OCI-LY7 (cell line): ENCODE data around the genes SYNRG, SRCIN1 and EPOP.

DNA sequence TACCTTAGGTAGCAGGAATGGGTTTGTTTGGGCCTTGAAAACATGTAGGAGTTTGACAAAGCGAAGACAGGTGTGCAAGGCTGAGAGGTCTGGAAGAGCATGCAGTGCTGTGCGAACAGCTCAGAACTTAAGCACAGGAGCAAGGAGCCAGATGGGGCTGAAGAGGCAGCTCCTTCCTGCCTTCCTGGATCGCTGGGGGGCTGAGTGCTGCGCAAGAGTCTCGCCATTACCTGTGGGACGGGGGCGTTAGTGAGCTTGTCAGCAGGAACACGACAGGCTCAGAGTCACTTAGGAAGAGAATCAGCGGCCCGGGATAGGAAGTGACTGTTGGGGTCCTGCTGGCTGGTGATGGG lies 471 bp upstream of the MRM1 start:
- PRO-cap = no peak
- RAMPAGE, long total RNA = no peak

DNA sequence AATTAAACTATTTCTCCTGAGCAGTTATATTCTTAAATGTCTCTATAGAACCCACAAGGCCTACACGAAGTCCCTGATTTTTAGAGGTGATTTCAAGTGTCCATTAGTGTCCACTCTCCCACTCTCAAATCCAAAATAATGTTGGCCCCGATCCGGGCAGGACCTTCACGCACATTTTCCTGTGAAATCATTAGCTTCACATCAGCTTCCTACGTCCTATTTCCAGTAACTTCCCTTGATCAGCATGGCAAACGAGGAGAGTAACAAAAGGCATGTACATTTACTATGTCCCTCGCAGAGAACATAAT lies 17.7 kb upstream of the C17orf78 start:
- PRO-cap = no peak
- RAMPAGE, long total RNA = no peak

- PRO-cap = no peak
- RAMPAGE, long total RNA = no peak
These were observed 39.5 kb upstream of the DUSP14 start for GRCh38 chr17:37449939-37450838.

DNA sequence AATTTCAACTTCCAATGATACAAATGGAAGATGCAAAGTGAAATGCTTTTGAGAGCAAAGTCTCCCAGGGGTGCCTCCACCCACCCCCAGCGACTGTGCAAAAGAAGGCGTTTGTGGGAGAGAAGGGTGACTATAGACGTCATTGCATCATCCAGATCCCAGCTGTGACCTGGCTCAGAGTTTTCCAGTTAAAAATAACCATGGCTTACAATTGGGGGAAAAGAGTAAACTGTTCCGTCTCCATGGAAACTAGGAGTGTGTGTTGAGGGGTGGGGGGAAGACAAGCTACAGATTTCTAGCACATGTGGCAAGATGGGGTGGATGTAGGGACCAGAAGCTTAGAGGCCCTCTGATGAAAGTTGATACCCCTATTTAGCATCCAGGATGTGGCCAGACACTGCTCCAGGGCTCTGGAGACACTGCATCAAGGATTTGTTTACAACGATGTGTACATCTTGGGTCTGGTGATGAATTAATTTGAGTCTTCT lies 6.4 kb upstream of the DUSP14 start:
- PRO-cap = no peak
- RAMPAGE, long total RNA = no peak

DNA sequence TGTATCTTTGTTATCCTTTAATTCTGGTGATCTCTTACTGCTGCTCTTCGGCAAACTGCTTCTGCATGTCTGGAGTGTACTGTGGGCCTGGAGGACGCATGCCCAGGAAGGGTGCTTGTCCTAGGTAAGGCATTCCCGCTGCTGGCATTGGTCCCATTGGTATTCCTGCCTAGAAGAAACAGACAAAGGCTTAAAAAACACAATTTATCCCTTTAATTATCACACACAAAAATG lies 22.9 kb downstream of the SYNRG start:
- PRO-cap = no peak
- RAMPAGE, long total RNA = no peak

DNA sequence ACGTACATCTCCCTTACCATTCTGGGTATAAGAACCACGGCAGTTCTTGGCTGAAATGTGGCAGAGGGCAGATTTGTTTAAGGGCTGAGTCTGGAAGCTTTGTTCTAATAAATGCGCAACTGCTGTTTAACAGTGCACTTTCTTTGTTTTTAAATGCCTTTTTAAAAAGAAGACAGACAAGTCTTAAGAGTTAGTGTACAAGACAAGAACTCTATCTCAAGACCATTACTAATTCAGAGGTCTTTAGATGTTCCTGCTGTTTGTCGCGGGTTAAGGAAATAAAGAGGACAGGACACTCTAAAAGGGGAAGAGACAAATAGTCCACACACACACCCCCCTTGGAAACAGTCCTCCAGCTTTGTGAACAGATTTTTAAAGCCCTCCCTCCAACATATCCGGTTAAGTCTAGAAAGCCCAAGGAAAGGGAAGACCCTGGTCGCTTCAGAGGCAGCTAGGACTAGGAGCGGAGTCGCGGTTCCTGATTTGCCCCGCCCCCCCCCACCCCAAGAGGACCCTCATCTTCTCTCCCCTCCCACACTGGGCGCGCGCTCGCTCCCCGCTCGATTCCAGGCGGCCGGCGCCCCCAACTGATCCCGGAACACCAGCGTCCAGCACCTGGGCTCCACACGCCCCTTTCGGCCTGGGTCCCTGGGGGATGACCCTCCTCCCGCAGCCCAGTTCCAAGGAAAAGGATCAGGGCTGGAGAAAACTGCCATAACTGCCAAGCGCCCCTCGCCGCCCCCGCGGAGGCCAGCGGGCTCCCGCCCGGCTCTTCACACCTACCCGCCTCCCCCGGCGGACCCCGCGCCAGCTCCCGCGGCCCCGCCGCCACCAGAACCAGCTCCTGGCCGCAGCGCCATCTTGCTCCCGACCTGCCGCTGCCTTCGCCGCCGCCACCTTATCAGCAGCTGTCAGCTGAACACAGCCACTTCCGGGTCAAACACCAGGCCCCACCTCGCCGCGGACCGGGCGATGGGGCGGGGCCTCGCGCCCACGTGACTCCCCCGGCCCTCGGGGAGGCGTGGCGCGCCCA lies at the start of gene SYNRG:
Gene SYNRG (minus strand): TSS at position 923 of the 1,033 bp plus-strand sequence.
- PRO-cap = bidirectional peak, plus-strand start at position 444 of the sequence, minus-strand start at position 428 of the sequence; unidirectional peak, minus-strand start at position 589 of the sequence; bidirectional peak, plus-strand start outside the sequence, minus-strand start at position 874 of the sequence
- RAMPAGE, long total RNA = start-site peak on the minus strand centred at position 900 of the sequence, 56 bp wide, 510 and 128 reads in 2 replicates

- PRO-cap = no peak
- RAMPAGE, long total RNA = no peak
These were observed 33.4 kb upstream of the DDX52 start for GRCh38 chr17:37676521-37677138.

DNA sequence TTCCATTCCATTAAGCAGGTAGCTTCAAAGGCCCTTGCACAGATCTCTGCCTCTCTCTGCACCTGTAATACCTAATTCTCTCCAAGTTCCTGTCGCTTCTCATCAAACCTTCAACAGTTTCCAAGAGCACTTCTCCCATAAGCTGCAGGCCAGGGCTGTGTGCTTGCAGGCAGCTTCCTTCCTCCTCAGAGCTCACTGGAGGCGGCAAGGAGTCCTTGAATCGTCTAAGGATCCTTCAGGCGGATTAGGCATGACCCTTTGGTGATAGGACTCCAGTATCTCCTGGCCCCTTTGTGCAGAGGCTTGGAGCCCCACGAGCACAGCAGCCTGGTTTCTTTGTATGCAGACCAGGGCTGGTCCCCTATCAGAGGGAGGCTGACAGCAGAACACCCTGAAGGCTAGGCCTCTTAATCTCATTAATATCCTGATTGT lies 19.8 kb downstream of the HNF1B start:
- PRO-cap = no peak
- RAMPAGE, long total RNA = no peak

GRCh38 chr17:37743993-37744997 lies 564 bp downstream of the HNF1B start:
- PRO-cap = no peak
- RAMPAGE, long total RNA = no peak

GRCh38 chr17:37745789-37746063 lies 867 bp upstream of the HNF1B start:
- PRO-cap = no peak
- RAMPAGE, long total RNA = no peak

DNA sequence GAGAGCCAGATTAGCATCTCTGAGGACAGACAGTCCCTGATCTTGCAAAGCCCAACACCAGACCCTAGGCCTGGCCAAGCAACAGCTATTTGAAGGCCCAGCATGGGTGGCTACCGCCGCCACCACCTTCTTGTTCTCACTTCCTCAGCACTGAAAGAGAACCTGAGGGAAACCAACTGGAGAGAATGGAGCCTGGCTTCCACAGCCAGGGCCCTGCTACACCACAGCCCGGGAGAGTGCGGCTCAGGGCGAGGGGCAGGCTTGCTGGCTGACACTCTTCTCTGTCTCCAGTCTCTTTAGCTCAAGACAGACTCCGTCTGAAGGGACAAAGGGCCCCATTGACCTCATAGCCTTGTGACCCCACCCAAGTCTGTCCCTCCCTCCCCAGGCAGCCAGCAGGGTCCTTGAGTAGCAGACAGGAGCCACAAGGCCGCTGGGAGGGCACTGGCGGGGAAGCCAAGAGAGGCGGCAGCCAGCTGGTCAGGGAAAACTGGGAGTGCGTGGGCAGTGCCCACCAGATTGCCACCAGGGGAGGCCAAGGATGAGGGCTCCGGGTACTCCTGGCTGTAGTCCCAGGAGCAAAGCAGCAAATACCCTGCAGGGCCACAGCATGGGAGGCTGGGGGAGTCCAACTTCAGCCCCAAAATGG lies 10.8 kb upstream of the ARHGAP23 start:
- PRO-cap = no peak
- RAMPAGE, long total RNA = no peak

- PRO-cap = no peak
- RAMPAGE, long total RNA = no peak
These were observed 1.2 kb downstream of the ARHGAP23 start for GRCh38 chr17:38429530-38429788.

DNA sequence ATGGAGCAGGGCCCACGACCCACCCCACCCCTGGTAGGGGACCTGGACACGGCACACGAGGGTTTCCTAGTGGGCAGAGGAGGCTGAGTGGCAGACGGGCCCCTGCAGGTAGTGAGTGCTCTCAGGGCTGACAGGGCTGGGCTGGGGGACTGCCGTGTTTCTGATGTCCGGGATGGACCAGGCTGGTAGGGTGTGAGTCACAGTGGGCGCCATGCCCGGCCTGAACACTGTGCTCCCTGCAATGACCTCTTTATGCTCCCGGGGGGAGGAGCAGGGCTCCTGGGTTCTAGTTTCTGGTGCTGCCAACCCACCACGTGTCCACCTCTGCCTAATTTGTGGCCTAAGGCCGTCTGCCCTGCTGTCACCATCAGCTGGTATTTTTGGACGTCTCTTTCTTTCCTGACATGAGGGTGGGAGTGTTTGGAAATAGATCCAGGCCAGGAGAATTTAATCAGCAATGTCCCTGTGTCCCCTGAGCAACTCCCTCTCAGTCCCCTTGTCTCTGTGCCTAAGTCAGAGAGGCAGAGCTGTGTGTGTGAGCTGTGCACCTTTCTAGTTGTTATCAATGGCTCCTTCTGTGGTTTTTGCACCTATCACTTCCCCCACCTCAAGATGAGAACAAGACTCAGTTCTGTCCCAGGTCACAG lies 26.4 kb downstream of the ARHGAP23 start:
- PRO-cap = no peak
- RAMPAGE, long total RNA = no peak

DNA sequence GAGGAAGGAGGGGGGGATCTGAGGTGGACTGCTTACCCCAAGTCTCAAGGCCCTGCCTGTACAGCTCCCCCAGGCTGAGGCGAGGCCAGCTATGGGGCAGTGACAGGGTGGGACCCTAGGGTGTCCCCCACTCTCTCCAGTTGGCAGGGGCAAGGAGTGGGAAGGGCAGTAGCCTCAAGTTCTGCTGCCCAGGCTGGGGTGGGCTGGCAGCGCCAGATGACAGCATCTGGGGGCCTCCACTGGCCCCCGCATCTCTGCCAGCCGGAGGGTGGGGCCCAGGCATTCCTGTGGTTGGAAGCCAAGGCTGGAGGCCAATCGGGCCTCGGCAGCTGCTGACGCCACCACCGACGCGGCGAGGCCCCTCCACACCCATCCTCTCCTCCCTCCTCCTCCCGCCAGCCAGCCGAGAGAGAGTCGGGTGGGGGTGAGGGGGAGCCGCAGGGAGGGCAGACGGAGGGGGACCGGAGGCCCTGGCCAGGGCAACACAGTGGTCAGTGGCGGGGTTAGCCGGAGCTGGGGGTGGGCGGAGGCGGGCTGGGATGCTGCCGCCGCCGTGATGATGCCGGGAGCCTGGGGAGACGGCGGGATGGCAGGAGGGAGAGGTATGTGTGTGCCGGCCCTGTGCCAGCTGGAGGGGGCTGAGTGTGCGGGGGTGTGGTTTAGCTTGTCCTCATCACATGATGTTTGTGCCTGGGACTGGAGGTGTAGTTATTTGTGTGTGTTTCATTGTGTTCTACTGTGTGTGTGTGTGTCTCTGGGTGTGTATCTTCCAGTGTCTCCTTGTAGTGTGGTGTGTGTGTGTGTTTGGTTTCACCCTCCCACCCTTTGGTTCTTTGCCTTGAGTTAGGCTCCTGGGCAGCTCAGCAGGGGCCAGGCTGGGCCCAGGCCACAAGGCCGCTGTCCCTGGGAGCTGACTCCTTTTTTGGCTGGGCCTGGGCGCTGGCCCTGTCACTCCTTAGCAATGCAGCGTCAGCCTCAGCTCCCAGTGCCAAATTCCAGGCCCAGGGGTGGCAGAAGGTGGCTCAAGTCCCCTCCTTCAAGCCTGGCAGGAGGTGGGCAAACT lies 36.6 kb downstream of the ARHGAP23 start:
- PRO-cap = no peak
- RAMPAGE, long total RNA = no peak

GRCh38 chr17:38512124-38512503 lies 83.8 kb downstream of the ARHGAP23 start:
- PRO-cap = no peak
- RAMPAGE, long total RNA = no peak

DNA sequence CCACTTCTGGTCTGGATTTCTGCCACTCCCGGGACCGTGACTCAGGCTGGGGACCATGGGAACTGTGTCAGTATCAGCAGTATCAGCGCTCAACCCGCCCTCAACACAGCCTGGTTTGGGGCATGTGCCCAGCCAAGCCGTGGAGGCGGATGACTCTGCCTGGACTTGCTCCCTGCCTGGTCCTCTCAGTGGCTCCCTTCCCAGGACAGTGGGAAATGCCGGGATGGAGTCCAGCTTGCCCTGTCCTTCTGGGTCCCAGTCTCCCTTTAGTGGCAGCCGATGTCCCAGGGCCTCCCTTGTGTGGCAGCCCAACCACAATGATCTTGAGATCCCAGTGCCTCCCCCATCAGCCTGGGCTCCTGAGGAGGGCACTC lies 55.0 kb downstream of the SRCIN1 start:
- PRO-cap = no peak
- RAMPAGE, long total RNA = no peak

DNA sequence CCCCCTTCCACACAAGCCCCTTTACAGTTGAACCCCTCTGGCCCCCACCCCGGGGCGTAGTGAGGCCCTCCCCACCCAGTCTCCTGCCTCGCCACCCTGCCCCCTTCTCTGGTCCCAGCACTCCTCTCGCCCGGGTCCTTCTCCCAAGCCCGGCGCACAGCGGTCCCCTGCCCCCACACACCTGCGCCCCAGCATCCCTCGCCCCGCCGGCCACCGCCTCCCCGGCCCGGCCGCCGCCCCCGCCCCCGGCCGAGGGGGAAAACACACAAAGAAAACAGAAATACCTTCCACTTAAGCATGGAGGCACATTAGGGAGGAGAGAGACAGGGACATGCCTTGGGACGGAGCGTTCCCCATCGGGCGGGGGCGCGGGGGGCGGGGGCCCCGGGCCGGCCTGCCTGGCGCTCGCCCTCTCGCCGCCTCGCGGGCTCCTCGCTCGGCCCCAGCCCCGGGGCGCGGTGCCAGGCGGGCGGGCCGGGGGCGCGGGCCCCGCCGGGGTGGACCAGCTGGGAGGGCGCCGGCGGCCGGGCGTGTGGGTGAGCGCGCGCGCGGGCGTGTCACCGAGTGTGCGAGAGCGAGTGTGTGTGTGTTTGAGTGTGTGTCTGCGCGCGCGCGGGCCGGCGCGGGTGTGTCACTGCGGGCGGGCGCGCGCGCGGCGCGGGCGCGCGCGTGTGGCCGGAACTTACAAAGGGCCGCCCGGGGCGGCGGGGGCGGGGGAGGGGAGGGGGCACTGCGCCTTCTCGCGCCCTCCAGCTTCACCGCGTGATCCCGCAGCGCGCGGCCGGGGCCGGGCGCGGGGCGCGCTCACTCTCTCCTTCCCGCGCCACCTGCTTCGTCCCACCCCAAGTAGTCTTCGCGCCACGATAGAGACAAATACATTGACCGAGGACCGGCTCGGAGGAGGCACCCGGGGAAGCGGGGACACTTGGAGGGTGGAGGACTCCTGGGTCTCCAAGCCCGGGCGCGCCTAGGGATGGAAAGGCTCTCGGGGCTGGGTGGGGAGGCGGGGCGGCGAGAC lies at the start of gene SRCIN1:
Gene SRCIN1 (minus strand): TSS at position 604 of the 1,018 bp plus-strand sequence.
- PRO-cap = no peak
- RAMPAGE, long total RNA = no peak

GRCh38 chr17:38673564-38674806 lies 772 bp downstream of the EPOP start:
- PRO-cap = unidirectional peak, plus-strand start at chr17:38674196; unidirectional peak, plus-strand start at chr17:38674225; bidirectional peak, plus-strand start at chr17:38674649, minus-strand start at chr17:38674485
- RAMPAGE, long total RNA = no peak

- PRO-cap = bidirectional peak, plus-strand start at chr17:38675141, minus-strand start at chr17:38674949
- RAMPAGE, long total RNA = no peak
These were observed at the start of gene EPOP for GRCh38 chr17:38674807-38675462. Gene EPOP, minus strand, starts transcription at chr17:38674957.

DNA sequence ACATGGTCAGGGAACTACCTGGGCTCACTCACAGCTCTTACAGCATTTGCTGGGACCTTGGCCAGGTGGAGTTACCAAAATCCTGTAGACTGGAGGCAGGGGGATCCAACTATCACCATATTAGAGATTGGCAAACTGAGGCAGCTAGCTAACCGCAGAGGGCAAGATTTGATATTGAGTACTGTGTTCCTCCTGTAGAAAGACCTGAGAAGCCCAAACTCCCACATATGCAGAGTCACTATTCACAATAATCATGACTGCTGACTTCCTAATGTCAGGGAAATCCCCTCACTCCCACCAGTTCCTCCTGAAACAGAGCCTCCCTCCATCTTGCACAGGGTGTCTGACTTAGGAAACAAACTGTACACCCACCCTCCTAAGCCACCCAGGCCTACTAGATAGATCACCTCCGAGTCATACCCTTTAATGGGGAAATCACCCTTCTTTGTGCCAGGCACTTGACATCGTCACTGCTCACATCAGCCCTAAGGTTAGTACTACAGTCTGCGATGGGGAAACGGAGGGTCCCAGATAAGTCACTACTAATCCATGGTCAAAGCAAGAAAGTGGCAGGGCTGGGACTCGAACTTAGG lies 3.7 kb upstream of the MLLT6 start:
- PRO-cap = no peak
- RAMPAGE, long total RNA = no peak